Mesangial cell (primary cell): Measurements from ENCODE around the genes HGS and PPP1R27.

GRCh38 chr17:81481158-81482154 is 31.1 kb downstream of the ACTG1 start:
- RAMPAGE, long total RNA, result no peak

- RAMPAGE, long total RNA, result no peak
These were observed 3.3 kb downstream of the ACTG1 start for GRCh38 chr17:81508970-81509965.

DNA sequence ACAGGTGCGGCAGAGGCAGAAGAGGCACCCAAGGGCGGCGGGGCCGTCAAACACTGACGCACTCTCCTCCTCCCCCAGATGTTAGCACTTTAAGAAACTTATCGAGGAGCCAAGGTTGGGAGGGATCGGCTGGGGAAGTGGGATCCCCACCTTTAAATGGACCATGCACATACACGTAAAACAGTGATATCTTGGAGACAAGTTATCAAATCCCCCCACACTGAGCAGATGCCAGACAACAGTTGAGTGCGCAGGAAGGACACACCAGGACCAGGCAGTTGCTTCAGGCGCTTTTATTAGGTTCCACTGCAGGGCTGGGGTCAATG is 4.4 kb upstream of the FAAP100 start:
- RAMPAGE, long total RNA, result no peak

DNA sequence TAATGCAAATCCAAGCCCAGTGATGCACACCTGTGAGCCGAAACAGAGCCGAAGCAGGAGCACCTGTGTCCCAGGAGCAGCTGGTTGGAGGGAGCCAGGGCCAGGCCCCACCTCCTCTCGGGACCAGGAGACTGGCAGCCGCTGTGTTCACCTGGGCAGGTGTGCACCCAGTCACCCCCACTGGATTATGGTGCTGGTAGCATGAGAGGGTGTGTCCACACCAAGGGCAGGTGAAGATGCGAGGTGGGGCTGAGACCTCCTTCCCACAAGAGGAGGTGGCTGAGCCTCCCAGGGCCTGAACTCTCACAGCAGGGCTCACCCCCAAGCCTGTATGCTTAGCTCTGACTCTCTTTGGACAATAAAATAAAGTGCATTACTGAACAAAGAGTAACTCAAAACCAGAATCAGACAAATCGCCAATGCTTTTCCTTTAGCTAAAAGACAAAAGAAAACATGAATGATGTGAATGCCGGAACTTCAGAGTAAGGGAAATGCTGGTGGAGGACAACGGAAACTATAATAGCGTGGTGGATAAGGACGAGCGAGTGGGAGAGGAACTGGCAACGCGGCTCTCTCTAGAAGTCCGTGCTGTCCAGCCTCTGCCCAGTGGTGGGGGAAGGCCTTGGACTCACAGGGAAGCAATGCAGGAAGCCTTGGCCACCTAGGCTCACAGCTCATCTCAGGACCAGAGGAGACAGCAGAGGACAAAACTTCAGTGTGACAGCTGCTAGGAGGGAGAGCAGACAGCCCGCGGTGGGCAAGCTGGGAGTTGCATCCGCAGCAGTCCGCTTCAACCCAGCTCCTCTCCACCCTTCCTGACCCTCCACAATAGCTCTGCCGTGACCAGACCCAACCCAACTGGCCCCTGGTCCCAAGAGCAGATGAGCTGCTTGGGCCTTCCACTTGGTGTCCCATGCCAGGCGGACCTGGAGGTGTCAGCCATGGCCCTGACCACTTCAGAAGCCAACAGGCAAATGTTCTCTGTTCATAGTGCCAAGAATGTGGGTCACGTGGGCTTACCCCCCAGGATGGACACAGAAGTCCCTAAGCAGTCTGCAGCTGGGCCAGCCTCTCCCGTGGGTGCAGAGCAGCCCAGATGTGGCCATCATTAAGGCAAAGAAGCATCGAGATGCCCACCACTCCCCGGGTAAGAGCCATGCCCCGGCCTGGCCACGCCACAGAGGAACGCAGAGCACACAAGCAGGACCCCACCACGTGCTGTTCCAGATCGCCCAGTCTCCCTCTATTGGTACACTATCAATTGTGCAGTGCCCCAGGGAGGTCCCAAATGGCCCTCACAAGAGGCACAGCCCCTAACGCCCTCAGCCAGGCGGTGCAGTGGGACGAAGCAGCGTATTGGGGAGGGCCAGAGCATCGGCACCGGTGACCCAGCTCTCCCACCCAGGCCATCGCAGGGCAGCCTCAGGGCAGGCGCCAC is 5.3 kb upstream of the FAAP100 start:
- RAMPAGE, long total RNA, result no peak

DNA sequence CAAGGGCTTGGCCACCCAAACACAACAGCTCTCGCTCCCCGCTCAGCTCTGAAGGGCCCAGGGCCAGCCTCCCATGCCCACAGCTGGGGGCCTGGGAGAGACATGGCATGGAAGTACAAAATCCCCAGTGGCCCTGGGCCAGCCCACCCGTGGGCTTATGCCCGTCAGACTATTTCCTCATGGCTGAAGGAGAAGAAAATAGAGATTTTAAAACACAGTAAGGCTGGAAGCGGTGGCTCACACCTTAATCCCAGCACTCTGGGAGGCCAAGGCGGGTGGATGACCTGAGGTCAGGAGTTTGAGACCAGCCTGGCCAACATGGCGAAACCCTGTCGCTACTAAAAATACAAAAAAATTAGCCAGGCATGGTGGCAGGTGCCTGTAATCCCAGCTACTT is 28.7 kb upstream of the FAAP100 start:
- RAMPAGE, long total RNA, result no peak

DNA sequence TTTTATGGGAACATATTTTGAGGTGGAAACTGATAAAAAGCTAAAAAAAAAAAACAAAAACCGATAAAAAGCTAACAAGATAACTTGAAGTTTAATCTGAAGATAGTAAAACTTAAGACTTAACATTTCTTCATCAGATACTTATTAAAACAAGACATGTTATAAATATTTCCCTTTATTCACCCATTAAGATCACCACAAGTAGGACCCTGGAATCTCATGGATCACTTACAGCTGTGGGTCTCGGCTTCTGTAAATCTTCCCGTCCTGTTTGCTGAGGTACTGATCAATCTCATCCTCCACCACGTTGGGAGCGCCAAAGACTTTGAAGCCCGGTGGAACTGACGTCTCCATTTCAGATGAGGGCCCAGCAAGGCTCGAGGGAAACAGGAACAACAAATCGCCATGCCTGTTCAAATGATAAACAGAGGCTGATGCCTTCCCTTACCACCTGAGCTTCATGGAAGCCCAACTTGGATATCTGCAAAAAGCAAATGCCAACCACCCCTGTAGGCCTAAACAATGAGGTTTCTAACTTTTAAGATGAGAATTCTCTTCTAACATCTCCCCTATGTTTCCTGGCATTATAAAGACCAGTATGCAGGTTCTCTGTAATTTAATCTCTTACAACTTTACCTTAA is 23.7 kb downstream of the NPLOC4 start:
- RAMPAGE, long total RNA, result no peak

GRCh38 chr17:81647598-81648523 is 8.5 kb downstream of the PDE6G start:
- RAMPAGE, long total RNA, result no peak

- RAMPAGE, long total RNA, result start-site peak on the plus strand at chr17:81684013-81684052, 596 reads
These were observed at the start of gene HGS for GRCh38 chr17:81683895-81684285. TSS of gene HGS (plus strand) at chr17:81684011.

- RAMPAGE, long total RNA, result no peak
These were observed 6.0 kb downstream of the HGS start for GRCh38 chr17:81689443-81690491.

- RAMPAGE, long total RNA, result no peak
These were observed 1.3 kb downstream of the SLC25A10 start for GRCh38 chr17:81713066-81714114.

- RAMPAGE, long total RNA, result no peak
These were observed 11.7 kb downstream of the GCGR start for GRCh38 chr17:81815628-81816084.

GRCh38 chr17:81822482-81823266 is 10.4 kb downstream of the MCRIP1 start:
- RAMPAGE, long total RNA, result no peak

DNA sequence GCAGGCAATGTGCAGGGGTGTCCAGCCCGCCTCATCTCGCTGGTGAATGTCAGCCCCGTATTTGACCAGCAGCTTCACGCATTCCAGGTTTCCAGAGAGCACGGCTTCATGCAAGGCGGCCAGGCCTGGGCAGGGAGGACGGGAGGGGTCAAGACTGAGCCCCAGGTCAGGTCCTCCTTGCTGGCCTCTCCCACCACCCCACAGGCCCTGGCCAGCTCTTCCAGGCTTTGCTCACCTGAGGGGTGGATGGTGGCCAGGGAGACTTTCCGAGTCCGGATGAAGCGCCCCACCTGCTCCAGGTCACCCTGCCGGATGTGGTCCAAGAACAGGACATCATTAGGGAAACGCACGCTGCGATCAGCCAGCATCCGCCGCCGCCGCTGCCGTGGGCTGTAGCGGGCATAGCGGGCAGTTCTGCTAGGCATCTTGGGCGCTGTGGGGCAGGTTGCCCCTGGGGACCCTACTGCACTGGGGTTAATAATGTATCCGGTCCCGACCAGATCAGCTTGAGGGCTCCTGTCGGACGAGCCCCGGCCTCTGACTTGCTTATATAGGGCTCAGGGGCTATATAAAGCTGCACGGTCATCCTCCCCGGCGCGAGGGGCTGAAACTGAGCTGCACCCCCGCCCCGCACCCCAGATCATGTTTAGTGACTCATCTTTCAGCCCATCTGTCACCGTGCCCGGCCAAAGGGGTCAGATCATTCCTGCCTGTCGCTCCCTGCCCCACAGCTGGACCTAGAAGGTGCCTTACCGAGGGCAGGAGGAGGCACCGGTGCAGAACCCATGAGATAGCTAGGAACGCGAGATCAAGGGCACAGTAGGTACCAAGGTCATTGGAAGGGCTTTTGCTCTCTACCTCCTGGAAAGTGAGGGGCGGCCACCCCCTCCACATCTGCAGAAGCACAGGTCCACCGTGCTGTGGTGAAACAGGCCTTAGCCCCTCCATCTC is at the start of gene PPP1R27:
TSS of gene PPP1R27 (minus strand) at position 522 of the 951 bp plus-strand sequence.
- RAMPAGE, long total RNA, result no peak

DNA sequence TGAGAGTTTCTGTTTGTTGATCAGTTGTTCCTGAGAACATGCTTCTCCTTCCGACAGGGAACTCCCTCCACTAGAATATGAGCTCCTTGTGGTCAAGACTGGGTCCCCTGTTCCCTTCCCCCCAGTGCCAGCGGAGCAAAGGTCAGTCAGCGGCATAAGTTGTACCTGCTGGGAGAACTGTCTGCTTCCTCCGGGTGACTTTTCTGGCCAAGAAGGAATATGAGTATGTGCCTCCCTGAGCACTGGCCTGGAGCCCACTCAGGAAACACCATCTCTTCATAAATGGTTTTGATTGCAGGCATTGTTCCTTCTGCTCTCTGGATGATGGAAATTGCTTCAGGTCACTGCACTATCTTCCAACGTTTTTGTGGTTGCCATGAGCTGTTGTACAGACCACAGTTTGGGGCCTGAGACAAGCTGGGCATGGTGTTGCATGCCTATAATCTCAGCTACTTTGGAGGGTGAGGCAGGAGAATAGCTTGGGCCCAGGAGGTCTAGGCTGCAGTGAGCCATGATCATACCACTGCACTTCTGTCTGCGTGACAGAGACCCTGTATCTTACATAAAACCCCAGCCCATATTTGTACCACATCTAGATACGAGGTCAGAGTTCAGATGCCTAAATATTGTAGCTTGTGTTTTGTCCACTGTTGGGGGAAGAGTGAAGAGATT is 2.9 kb upstream of the P4HB start:
- RAMPAGE, long total RNA, result no peak

- RAMPAGE, long total RNA, result no peak
These were observed 959 bp downstream of the NOTUM start for GRCh38 chr17:81959689-81960766.

GRCh38 chr17:82013321-82013749 is 9.3 kb downstream of the CENPX start:
- RAMPAGE, long total RNA, result no peak

DNA sequence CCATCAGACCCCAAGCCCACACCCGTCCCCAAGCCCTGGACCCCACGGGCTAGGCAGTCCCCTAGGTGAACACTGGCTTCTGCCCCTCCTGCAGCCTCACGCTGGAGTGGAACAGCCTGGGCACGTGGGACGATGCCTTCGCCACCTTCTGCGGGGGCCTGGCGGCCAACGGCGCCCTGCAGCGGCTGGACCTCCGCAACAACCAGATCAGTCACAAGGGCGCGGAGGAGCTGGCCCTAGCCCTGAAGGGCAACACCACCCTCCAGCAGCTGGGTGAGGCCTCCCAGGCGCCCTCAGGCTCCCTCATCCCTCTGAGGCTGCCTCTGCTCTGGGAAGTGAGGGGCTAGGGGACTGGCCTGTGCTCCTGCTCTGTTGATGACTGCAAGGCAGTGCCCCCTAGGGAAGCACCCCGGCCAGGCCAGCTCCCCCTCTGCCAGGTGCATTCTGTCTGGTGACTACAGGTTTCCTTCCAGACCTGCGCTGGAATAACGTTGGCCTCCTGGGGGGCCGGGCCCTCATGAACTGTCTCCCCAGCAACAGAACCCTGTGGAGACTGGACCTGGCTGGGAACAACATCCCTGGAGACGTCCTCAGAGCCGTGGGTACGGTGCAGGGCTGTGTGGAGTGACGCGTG is 1.9 kb downstream of the LRRC45 start:
- RAMPAGE, long total RNA, result no peak

DNA sequence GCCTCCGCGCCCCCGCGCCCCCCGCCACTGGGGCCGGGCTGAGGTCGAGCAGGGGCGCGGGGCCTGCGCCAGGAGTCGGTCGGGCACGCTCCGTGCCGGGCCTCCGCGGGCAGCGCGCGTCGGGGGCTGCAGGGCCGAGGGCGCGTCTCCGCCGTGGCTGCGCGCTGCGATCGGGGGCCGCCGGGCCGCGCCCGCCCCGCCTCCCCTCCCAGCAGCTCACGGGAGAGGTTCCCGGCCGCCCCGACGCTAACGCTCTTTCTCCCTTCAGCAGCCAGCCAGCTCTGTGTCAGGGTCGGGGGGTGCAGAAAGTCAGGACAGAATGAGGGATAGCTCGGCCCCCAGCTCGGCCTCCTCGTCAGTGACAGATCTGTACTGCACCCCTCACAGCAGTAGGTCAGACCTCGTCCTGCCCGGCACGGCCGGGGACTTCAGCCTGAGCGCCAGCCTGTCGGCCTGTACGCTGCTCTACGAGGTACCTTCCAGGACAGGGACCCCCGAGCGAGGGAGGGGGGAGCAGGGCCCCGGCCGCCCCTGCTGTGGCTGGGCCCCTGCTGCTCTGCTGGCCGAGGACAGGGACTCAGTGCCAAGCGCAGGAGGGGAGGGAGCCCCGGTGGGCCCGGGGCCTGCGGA is 405 bp downstream of the GPS1 start:
- RAMPAGE, long total RNA, result no peak

- RAMPAGE, long total RNA, result no peak
These were observed 13.5 kb upstream of the DUS1L start for GRCh38 chr17:82078872-82079776.

DNA sequence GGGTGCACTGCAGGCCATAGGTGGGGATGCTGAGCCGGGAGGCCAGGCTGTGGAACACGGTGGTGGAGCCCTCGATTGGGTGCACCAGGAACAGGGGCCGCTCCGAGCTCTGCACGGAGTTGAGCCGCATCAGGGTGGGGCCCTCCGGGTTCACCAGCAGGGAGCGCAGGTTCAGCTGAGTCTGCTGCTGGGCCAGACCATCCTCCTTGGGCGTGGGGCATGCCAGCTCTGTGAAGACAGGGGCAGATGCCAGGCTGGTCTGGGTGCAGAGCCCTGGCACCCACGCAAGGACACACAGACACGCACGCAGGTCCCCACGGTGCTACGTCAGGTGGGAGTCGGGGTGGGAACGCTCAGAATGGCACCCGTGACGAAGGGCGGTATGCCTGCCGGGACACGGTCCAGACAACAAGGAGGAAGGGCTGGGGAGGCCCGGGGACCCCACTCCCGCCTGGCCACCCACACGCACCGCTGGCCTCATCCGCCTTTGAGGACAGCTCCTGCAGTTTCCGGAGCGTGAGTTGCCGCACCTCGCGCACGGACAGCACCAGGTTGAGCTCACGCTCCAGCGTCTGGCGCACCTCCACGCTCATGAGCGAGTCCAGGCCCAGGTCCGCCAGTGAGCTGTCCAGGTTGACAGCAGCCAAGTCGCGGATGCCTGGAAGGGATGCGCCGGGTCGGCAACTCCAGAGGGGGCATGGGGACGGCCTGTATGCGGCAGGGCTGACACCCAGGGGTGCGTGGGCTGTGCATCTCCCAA is 15.3 kb upstream of the DUS1L start:
- RAMPAGE, long total RNA, result no peak